Pulmonary artery (tissue), 1 donor: ENCODE measurements around the genes MRPS5 and GPAT2.

DNA sequence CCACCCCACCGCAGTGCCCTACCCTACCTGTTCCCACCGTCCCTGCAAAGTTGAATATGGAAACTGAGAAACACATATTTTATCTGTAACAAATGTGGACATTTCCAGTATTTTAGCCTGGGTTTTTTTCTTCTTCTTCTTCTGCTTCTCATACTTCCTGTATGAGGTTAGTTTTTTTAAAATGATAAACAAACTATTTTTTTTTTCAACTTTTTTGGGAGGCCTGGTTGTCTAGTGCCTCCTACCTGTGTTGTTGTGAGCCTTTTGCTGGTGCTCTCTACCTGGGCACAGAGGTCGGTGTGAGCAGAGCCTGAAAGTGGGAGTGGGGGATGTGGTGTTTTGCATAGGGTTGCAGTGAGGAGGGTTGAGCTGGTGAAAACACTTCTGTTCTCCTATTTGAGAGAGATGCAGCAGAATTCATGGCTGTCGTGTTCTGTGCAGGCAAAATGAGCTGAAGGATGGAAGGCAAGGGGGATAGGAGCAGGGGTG, 232.7 kb upstream of the PLGLB2 start:
- PRO-cap: no peak

GRCh38 chr2:87662234-87662713, 85.6 kb upstream of the PLGLB2 start:
- PRO-cap: no peak

GRCh38 chr2:88045856-88046261, 9.7 kb downstream of the KRCC1 start:
- PRO-cap: no peak

DNA sequence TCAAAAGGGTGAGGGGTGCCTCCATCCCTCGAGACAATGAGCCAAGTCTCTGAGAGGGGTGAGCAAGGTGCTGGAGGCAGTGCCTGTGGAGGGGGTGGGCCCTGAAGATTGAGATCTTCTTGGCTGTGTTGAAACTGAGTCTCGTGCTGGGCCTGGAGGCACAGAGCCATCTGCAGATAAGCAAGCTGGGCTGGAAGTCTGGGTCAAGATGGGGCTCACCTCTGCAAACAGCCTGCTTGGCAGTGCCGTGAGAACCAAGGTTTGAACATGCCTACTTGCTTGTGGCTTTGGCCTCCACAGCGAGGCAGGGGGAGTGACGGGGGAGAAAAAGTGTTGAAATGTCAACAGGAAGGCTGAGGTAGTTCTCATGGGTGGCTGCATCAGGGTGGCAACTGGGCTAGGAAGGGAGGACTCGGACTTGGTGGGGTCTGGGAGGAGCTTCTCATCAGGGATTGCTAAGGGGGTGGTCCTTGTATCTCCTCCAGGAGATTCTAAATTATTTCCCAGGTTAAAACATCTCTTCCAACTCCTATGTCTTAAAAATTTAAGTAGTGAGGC, 99.7 kb downstream of the THNSL2 start:
- PRO-cap: no peak

DNA sequence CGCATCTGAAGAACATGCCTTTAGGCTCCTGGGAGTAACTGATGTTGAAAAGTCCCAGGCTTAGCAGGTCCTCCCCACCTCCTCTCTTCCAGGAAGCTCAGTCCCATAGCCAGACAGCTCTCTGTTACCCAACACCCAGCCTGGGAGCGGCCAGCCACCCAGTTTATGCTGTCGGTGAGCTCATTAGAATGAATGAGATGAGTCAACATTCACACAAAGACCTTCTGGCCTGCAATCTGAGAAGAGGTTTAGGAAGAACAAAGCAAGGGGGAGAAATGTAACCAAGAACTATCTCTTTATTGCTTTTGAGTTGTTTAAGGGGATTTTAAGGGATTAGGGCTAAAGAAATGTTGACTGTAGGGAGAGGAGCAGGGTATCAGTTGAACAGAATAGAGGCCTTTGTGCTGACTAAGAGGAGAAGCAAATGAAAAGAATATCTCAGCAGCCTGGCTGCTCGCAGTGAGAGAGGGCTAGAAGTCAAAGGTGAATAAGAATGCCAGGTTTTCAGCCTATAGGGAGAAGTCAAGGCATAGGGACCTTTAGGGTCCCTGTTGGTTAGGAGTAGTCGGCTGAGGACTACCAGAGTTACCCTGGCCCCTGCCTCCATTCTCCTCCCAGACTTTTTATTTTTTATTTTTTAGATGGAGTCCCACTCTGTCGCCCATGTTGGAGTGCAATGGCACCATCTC, 122.2 kb downstream of the FOXI3 start:
- PRO-cap: no peak

DNA sequence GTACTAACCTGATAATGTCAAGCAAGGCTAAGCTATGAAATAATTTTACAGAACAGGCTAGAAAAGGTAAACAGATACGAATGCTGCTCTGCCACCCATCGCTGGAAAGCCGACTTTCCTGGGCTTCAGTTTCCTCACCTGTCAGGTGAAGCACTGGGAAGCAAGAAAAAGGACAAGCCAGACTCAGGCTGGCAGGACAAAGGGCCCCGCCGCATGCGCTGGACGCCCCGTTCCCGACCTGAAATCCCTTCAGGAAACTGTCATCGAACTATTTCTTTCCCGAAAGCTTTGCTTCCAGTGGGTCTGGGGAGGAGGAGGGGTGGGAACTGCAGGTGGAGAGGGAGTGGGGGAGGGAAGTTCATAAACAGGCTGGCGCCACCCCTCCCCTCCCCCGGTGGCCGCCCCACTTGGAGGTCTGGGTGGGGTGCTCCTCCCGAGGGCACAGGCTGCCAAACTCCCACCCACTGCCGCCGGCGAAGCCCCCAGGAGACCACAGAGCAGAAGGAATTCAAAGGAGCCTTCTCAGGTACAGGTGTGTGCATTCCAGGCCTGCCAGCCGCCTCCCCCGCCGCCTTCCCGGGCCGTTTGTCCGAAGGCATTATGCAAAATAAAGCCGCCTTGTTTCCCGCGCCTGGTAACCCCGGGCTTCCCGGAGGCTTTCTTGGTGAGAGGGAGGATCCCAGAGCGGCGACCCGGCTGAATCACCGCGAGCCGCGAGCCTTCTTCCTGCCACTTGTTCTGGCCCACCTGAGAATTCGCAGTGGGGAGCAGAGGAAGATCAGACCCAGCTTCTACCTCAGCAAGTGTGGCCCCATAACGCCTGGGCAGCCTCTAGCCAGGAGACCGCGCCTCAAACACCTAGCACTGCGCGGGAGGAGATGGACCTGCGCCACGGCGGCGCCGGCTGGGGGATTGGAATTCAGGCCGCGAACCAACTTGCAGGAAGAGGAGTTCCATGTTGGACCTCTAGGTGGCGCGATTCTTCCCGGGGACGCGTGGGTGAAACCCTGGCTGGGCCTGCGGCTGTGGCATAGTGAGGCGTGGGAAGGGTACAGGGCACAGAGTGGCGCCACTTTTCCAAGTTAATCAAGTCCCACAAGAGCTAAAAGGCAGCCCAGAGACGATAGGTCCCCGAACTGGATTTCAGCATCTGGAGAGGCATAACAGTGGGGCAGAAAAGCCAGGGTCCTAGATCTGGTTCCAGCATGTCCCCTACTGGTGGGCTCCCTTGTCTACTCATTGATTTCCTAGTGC, 101.9 kb downstream of the FOXI3 start:
- PRO-cap: no peak

DNA sequence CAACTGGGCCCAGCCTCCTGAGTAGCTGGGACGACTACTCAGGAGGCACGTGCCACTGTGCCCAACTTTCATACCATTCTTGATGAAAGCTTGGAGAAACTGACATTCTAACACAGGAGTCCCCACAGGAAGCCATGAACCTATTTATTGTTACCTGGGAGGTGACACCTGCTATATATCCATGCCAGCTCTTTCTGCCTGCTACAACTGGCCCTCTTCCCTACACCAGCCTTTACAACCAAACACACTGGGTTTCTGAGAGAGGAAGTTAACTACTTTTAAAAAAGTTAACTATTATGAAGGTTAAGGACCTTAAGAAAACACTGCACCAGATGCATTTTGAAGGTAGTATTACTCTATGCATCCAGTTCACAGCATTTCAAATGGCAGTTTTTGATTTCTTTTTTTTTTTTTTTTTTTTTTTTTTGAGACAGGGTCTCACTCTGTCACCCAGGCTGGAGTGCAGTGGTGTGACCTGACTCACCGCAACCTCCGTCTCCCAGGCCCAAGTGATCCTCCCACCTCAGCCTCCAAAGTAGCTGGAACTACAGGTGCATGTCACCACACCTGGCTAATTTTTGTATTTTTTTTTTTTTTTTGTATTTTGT, 18.9 kb downstream of the EIF2AK3 start:
- PRO-cap: no peak

DNA sequence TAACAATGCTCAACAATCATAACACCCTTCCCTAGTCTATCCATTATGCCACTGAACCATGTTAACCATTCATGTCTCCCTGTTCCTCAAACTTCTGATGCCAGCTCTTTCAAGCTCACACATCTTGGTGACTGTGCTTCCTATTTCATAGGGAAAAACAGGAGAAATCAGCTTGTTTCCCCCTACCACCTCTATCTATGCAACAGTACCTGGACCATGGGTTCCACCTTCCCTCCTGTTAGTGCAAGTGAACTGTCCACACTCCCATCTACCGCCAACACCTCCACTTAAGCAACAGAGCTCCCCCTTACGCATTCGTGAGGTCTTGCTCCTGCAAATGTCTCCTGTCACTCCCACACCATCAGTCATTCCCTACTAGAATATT, 12.3 kb downstream of the EIF2AK3 start:
- PRO-cap: no peak

DNA sequence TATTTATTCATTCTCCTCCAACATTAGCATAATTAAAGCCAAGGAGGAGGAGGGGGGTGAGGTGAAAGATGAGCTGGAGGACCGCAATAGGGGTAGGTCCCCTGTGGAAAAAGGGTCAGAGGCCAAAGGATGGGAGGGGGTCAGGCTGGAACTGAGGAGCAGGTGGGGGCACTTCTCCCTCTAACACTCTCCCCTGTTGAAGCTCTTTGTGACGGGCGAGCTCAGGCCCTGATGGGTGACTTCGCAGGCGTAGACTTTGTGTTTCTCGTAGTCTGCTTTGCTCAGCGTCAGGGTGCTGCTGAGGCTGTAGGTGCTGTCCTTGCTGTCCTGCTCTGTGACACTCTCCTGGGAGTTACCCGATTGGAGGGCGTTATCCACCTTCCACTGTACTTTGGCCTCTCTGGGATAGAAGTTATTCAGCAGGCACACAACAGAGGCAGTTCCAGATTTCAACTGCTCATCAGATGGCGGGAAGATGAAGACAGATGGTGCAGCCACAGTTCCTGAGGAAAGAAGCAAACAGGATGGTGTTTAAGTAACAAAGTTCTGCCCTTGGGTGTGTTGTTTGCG, 165.8 kb downstream of the RPIA start:
- PRO-cap: no peak

GRCh38 chr2:88880375-88880815, 188.9 kb downstream of the RPIA start:
- PRO-cap: no peak

DNA sequence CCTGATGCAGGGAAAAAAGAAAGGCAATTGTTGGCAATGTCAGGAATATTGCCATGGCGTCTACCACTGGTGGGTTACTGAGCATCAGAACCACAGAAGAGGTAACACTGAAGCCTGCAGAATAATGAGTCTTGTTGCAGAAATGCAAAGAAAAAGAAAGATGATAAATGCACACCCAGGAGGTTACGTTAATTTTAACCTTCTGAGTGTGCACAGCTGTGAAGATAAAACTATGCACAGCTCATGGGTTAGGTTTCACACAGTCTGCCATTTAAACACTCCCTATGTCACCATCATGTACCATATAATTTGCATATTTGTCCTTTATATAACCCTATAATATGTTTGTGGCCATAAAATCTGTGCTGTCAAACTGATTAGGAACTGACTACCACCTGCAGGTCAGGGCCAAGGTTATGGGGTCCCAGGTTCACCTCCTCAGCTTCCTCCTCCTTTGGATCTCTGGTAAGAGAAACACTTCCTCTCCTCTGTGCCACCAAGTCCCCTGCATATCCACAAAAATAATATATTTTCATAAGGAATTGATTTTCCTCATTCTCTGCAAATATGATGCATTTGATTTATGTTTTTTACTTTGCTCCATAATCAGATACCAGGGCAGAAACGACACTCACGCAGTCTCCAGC, 205.5 kb downstream of the RPIA start:
- PRO-cap: no peak

GRCh38 chr2:89245360-89245834, 553.9 kb downstream of the RPIA start:
- PRO-cap: no peak

GRCh38 chr2:90209652-90210145, 1518.2 kb downstream of the RPIA start:
- PRO-cap: no peak

DNA sequence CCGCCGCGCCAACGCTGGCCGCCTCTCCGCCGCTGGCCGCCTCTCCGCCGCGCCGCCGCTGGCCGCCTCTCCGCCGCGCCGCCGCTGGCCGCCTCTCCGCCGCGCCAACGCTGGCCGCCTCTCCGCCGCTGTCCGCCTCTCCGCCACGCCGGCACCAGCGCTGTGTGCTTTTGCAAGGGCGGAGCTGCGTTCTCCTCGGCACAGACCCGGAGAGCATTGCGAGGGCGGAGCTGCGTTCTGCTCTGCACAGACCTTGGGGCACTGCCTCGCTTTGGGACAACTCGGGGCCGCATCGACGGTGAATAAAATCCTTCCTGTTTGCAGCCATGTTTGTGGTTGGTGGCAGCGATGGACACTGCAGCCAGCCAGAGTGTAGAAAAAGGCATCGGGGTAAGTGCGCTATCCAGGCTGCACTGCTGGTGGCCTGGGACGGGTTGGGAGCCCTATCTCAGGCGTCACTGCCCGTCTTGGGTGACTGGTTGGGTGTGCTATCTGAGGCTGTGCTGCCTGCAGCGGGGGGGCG, 378.3 kb upstream of the AQP7B start:
- PRO-cap: unidirectional peak, minus-strand start at position 418 of the sequence

DNA sequence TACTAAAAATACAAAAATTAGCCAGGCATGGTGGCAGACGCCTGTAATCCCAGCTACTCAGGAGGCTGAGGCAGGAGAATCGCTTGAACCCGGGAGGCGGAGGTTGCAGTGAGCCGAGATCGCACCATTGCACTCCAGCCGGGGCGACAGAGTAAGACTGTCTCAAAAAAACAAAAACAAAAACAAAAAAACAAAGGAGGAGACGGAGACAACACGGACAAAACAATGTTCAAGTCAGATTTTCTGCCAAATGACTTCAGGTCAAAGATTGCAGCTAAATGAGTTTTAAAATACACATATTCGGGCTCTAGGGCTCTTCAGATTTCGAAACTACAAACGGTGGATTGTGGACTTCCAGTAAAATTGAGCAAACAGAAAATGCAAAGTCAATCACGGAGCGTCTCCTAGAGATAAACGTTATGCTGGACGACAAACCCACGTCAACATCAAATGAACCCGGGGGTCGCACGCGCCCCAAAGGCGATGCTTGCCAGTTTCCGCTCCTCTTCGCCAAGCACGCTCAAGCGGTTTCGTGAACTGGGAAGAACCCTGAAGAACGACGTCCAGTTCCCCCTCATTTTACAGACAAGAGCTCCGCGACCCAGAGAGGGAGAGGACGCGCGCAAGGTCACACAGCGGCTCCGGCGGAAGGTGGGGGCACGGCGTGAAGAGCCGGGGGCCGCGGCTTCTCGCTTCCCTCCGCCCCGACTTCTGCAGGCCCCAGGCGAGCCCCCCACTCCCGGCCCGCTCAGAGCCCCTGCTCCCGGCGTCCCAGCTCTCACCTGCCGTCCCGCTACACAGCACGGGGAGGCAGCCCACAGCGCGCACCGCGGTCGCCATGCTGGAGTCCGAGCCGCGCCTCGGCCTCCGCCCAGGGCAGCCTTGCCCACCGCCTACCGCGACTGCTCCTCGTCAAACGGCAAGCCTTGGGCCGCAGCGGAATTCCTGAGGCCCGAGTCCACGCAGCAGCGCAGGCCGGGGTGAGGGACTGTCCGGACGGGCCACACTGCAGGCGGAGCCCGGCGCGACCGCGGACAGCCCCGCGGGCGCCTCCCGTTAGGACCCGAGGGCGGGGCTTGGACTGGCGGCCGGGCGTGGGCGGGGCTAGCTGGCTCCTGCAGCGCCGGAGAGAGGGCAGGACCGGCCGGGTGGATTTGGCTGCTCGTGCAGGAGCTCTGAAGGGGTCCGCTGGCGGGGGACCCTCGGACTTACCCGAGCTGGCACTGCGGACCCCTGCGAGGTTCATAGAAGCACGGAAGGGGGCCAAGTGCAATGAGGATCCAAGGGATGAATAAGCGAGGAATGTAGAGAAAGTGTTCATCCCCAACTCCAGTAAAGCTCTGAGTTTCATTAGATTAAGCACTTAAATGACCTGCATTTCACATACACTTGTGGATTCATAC, at the start of gene MRPS5:
TSS of gene MRPS5 (minus strand) at position 857 of the 1,403 bp plus-strand sequence.
- PRO-cap: bidirectional peak, plus-strand start at position 1,120 of the sequence, minus-strand start at position 1,008 of the sequence

- PRO-cap: no peak
Observed at GRCh38 chr2:95551017-95551576, 40.7 kb upstream of the TRIM43 start.

DNA sequence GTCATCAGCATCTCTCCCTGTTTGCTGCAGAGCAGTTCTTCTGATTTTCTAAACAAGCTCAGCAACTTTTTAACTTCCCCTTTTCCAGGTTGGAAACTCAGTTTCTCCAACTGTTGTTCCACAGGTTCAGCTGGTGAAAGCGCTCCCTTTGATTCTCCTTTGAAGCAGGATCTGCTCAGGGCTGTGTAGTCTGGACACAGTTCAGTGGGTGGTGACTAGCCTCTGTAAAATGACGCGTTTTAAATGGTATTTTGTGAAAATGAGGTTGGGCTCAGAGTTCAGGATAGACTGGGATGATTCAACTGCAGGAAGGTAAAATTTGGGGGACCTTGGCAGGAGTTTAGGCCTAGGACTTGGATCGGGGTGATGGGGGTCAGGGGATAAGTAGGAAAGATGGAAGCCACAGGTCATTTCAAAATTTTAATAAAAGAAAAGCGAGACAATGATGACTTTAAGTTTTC, 106.4 kb downstream of the TRIM43 start:
- PRO-cap: no peak

DNA sequence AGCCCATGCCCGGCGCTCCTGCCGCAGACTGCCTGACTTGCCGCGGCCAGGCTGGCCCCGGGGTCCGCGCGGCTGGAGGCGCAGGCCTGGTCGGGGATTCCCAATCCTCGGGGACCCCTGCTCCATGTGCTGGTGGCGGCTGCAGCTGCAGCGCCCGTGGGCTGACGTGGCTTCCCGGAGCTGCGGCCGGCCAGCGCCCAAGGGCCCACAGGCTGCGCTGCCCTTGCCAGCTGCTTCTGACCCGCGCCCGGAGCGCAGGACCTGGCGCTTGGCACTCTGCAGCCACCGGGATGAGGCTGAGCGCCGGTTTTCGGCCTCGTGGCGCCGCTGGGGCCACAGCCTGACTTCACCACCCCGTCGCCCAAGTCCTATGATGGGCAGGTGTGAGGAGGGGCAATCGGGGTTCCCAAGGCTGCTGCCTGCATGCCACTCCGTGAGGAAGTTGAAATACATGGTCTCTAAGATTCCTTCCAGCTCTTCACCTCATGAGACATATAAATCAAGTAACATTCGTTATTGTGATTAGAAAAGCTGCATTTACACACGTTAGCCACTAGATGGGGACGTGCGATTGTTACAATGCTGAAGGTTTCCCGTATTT, 865 bp upstream of the ANKRD36C start:
- PRO-cap: no peak

DNA sequence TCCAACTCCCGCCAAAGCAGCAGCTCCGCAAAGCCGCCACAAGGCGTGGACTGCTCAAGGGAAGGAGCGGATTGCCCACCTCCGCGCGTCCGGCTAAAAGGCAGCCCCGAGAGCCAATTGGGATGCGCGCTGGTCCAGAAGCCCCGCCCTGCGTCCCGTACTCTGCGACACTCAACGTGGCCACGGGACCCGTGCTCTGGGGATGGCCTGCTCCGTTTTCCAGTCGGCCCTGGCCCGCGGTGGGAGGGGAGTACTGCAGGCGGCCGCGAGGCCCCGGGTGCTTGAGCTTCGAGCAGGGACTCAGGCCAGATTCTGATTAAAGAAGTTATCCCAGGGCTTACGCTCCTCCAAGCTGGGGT, at the start of gene GPAT2:
TSS of gene GPAT2 (minus strand) at position 52 of the 359 bp plus-strand sequence.
- PRO-cap: no peak

GRCh38 chr2:96082732-96083151, 33.6 kb downstream of the ADRA2B start:
- PRO-cap: no peak